ENCODE results near the gene TCHP.

DNA sequence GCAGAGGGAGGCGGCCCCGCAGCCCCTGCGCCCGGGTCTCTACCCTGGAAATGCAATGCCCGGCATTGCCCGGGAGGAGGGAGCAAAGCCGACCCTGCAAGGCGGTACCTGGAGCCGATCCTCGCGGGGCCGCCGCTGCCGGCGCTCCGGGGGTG, 196 bp downstream of the FOXN4 start:
- RRBS: 2% methylated on average over 3 of the region's 16 CpGs

DNA sequence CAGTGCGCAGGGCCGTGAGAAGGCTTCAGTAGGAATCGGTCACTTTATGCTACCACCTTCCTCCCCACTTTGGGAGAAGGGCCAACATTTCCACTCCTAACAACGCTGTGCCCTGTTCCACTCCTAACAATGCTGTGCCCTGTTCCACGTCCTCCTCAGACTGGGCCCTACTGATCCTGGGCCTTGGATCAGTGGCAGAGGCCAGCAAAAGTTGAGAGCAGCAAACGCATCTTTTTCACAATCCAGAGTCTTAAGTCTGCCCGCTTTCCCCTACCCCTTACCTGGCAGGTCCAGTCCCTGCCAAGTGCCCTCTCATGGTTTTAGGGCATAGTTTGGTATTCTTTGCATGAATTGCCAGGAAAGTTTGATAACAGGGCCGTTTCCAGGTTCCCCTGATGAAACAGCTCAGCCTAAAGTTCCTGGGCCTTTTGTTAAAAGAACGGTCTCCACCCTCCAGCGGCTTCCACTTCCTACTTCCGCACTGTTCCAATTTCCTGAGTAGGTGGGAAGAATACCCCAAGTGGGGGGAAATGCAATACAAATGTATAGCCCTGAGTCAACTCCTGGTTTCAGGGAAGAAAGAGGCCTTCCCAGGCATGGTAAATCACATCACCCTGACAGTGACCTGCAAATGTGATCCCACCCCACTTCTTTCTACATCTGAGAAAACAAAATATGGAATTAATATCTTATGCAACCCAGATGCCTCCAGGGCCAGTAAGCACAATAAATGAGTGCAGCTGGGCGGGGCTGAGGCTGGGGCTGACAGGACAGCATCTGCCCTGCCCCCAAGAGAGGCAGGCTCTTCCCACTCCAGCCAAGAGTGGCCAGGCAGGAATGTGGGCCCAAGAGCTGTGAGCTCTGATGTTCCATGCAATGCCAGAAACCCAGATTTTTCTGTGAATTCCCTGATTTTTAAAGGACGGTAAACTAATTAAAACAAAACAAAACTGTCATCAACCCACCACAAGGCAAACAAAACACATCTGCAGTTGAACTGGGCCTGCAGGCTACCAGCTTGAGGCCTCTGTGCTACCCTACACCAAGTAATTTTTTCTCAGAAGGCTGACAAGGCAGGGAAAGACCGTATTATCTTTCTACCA, 14.9 kb downstream of the KCTD10 start:
- RRBS: no CpG with 5 or more reads among the region's 14 CpGs

- RRBS: no CpG with 5 or more reads among the region's 7 CpGs
Observed at GRCh38 chr12:109516610-109517025, 39.2 kb downstream of the UBE3B start.

DNA sequence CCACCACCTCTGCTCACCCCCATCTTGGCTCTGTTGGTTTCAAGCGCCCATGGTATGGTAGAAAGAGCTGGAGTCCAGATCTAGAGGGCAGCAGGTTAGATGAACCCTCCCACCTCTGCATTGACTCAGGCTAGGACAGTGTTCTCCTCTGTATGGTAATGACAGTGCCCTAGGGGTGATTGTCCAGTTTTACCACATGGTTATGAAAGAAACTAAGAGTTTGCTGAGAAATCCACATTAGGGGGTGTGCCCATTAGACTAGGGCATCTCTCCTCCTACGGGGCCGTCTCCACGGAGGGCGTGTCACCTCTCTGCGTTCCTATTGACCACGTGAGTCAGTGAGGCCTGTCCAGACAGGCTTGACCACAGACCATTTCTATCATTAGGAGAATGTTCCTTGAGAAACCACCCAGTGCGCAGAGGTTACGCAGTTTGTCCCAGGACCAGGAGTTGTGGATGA, 8.2 kb downstream of the MVK start:
- RRBS: no CpG with 5 or more reads among the region's 9 CpGs

- RRBS: no CpG with 5 or more reads among the region's 22 CpGs
Observed at GRCh38 chr12:109596224-109597013, 22.8 kb downstream of the MVK start.

GRCh38 chr12:109606531-109607104, 33.0 kb downstream of the MVK start:
- RRBS: 86% methylated on average over 7 of the region's 22 CpGs

- RRBS: no CpG with 5 or more reads among the region's 12 CpGs
Observed at GRCh38 chr12:109720023-109720778, 6.6 kb downstream of the FAM222A start.

DNA sequence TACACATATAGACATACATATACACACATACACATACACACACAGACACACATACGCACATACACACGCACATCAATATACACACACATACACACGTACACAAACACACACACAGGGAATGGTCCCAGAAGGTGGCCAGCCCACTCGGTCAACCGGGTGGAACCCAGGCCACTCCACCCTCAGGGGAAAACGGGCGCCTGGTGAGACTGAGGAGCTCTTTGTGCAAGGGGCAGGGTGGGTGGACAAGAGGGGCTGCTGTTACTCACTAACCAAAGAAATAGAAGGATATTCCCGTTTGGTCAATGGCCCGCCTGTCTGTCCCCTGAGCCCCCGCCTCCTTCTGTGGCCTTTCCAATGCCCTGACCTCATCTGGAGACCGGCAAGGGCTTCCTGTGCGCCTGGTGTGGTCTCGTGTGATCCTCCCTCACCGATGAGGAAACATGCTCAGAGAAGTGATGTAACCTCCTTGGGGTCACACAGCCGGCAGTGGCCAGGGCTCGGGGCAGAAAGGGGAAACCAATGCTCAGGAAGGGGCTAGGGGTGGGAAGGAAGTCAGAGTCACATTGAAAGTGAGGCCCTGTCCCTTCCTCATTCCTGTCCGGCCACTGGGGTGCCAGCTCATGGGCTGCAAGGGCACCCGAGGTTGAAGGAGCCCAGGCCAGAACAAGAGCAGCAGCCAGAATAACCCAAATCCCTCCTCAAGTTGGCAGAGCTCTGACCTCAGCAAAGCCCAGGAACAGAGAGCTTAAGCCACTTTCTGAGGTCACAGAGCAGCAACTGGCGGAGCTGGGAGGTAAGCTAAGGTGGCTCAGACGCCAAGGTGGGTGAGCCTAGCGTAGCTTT, 5.1 kb downstream of the TRPV4 start:
- RRBS: no CpG with 5 or more reads among the region's 21 CpGs

DNA sequence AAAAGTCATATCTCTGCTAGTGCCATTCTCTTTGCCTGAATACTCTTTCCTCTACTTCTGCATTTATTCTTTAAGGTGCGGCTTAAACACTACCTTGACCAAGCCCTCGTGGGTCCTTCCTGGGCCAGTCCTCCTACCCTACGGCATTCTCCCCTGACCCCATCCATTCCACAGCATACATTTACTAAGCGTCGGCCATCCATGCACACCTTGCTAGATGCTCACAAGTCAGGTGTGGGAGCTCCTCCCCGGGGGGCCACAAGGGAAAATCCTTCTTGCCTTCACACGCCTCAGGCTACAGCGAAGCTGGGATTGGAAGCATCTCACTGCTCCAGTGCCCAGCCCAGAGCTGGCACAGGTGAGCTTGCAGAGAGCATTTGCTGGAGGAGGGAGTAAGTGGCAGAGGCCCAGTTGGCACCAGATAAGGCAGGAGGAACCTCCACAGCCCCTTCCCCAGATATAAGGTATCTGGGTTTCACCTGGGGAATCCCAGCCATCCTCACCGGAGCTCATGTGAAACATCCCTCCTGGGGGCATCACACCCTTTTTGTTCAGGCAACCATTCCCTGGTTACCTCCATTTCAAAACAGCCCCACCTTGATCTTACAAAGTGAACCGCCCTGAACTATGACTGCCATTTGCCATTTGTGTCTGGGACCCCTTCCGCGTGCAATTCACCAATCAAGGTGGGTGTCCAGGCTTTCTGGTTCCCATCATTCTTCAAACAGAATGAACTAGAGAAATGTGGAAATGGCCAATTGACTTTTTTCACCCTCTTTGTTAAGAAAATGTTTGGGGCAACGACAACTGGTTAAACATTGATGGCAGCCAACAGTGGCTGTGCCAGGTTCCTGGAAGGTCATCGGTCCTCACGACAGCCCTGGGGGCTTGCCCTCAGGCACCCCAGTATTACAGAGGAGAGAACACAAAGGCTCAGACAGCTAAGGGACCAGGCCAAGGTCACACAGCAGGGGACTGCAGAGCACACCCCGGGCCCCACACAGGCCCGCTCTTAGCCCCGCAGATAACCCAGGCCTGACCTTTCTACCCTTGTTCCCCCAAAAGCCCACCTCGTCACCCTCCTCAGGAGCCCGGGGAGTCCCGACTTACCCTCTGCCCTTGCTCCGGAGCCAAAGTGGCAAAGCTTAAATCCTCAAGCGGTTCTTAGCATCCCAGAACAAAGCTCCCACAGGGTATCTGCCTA, 1.6 kb downstream of the TRPV4 start:
- RRBS: no CpG with 5 or more reads among the region's 23 CpGs

GRCh38 chr12:109877755-109878465, 2.4 kb downstream of the GLTP start:
- RRBS: no CpG with 5 or more reads among the region's 8 CpGs

DNA sequence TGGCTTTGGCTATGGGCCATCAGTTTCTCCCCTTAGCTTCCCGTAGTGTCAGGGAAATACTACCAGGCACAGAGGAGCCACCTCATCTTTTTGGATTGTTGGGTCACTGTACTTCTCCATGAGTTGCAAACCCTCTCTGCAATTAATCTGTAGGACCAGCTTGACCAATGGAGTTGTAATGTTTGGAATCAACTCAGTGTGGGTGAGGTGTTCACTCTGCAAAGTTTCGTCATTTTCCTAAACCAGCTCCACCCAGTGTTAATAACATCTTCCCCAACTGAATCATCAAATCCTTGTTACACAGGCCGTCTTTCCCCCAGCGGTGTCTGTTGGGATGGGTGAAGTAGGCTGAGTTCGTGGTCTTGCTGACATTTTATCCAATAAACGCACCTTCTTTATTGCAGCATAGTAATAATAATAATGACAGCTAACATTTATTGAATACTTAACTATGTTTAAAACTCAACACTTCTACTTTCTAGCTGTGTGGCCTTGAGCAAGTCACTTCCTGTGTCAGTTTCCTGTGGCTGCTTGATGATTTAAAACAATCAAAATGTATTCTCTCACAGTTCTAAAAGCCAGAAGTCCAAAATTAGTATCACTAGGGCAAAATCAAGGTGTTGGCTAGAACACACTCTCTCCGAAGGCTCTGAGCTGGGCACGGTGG, 8.1 kb upstream of the GLTP start:
- RRBS: no CpG with 5 or more reads among the region's 8 CpGs

- RRBS: under 1% methylated on average over 19 of the region's 64 CpGs
Observed at GRCh38 chr12:109899929-109900738, at the start of gene TCHP. TCHP (plus strand) TSS chr12:109900274.

- RRBS: no CpG with 5 or more reads among the region's 15 CpGs
Observed at GRCh38 chr12:109900739-109901354, 773 bp downstream of the TCHP start.

DNA sequence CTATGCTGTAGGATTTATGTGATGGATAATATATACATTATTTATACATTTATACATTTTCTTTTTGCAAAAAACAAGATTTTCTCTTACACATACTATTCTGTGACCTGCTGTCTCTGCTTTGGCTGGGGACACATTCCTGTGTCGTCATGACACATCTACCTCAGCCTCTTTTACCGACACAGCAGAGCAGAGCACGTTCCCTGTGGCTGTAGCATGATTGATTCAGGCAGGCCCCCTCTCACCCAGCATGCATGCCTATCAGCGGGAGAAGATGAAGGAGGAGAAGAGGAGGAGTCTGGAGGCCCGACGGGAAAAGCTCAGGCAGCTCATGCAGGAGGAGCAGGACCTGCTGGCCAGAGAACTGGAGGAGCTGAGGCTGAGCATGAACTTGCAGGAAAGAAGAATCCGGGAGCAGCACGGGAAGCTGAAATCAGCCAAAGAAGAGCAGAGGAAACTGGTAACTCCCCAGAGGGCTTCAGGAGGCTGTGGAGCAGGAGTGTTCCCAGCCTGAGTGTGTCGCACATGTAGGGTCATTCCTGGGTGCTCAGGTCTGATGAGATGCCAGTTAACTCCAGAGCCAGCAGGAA, 3.7 kb downstream of the TCHP start:
- RRBS: no CpG with 5 or more reads among the region's 9 CpGs

- RRBS: no CpG with 5 or more reads among the region's 6 CpGs
Observed at GRCh38 chr12:110012851-110013354, 13.7 kb downstream of the ANKRD13A start.

GRCh38 chr12:110245308-110245835, 35.7 kb upstream of the ATP2A2 start:
- RRBS: no CpG with 5 or more reads among the region's 4 CpGs

DNA sequence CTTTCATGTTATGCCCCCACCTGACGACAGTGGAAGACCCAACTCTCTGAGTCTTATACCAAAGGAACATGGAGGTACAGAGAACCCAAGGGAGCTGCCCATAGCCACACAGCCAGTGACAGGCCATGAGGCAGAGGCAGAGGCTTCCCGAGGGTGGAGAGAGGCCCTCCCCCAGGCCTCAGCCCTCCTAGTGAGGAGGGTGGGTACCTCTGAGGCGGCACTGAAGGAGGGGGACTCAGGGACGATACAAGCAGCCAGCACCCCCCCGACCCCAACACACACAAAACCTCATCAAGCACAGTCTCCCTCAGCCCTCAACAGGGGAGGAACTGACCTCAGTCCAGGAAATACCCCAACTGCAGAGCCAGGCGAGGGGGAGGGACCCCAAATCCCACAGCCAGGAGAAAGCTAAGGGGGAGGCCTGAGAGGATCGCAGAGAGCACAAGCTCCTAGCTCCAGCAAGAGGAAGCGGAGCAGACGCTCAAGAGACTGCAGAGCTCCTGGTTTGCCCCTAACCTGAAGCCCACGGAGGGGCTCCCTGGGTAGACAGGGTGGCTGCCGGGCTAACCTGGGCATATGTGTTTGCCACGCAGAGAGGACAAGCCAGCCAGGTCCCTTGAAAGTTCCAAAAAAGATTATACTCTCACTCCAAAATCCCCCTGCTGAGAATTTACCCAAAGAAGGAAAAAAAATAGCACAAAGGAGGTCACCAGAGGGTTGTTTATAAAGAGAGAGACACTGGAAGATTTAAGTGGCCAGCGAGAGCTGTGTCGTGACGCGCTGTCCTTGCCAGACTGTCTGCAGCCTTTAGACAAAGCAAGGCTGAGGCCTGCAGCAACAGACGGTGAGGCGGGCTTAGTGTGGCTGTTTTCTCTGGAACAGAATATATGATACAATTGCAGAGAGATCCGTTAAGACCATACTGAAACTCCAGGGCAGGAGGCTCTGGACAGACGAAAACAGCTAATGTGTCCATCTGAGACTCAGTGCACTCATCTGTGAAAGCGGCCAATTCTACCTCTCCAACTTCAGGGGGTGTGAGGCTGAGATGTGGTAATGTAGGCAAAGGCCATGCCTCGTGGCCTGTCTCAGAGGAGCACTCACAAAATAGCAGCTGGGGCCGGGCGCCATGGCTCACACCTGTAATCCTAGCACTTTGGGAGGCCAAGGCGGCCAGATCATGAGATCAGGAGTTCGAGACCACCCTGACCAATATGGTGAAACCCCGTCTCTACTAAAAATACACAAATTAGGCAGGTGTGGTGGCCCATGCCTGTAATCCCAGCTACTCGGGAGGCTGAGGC, 36.5 kb downstream of the ANAPC7 start:
- RRBS: no CpG with 5 or more reads among the region's 28 CpGs

- RRBS: no CpG with 5 or more reads among the region's 2 CpGs
Observed at GRCh38 chr12:110533889-110534383, 31.8 kb downstream of the RAD9B start.

DNA sequence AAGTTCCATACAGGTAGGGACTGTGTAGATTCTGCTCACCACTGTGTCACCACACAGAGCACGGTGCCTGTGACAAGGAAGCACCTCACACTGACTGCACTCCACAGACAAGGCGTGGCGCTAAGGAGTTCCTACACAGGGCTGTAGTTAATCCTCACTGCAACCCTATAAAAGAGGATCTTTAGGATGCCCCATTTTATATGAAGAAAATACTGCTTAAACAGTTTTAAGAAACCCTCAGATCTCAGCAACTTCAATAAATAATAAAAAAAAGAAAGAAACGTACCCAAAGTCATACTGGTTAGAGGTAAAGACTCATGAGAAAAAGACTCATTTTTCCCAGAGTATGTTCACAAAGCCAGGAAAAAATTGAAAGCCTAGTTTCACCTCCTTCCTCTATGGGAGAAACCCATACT, 36.9 kb downstream of the RAD9B start:
- RRBS: no CpG with 5 or more reads among the region's 4 CpGs

- RRBS: no CpG with 5 or more reads among the region's 6 CpGs
Observed at GRCh38 chr12:110546594-110547008, 36.5 kb downstream of the PPTC7 start.